Cardiac ventricle fibroblast (primary cell): ENCODE data around the genes APOL1, TXN2 and IFT27.

DNA sequence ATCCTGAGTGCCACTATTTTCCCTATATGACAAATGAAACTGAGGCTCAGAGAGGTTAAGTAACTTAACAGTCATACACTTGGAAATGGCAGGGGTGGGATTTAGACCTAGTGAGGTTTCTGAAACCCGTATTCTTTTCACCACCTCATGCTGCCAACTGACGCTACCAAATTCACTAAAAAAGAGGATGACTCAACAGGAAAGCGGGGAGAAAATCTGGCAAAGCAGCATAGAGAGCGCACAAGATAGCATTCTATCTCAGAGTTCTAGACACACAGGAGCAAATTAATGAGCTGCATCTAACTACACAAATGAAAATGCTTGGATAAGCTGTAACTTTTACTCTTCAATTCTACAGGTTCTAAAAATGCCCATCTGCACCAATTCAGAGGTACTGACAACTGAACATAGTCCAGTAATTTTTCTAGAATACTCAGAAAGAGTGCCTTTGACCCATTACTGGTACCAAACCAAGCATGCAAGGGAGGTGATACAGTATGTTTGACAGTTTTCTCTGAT, 136.4 kb downstream of the RBFOX2 start:
- RAMPAGE, long total RNA, result no peak

- RAMPAGE, long total RNA, result no peak
Observed at GRCh38 chr22:35893861-35894254, 134.8 kb downstream of the RBFOX2 start.

- RAMPAGE, long total RNA, result no peak
Observed at GRCh38 chr22:35973348-35973747, 55.3 kb downstream of the RBFOX2 start.

DNA sequence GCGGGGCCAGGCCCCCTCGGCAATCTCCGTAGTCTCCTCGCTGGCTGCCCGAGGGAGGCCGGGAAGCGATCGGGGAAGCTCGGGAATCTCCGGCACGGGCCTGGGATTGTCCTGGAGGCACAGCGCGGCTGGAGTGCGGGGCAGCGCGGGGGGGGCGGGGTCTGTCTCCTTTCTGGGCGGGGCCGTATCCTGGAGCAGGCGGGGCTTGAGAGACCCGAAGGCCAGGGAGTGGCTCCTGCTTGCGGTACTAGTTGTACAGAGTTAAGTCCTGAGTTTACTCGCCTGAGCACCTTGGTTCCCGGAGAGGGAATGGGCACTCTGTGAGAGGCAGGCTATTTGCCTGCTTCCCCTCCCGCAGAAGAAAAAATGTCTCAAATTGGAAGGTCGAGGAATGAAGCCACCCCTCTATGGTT, 421 bp upstream of the RBFOX2 start:
- RAMPAGE, long total RNA, result no peak

DNA sequence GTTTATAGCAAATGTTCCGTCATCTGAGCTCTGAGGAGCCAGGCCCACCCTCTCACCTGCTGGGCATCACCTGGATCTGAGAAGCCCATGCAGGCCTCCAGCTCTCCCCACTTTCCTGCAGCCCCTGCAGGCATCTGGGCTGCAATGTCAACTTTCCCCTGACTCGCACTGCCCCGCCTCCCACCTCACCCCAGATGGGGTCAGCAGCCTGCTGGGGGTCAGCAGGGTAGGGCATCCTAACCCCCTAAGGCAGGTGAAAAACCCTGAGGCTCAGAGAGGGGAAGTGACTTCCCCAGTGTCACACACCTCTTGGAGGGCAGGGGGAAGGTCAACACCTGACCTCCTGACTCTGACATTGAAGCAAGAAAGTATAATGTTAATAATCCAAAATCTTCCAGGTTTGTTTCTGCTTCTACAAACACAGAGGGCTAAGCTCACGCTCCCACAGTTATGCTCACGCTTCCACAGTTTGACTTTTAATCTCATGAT, 1.4 kb downstream of the APOL3 start:
- RAMPAGE, long total RNA, result no peak

DNA sequence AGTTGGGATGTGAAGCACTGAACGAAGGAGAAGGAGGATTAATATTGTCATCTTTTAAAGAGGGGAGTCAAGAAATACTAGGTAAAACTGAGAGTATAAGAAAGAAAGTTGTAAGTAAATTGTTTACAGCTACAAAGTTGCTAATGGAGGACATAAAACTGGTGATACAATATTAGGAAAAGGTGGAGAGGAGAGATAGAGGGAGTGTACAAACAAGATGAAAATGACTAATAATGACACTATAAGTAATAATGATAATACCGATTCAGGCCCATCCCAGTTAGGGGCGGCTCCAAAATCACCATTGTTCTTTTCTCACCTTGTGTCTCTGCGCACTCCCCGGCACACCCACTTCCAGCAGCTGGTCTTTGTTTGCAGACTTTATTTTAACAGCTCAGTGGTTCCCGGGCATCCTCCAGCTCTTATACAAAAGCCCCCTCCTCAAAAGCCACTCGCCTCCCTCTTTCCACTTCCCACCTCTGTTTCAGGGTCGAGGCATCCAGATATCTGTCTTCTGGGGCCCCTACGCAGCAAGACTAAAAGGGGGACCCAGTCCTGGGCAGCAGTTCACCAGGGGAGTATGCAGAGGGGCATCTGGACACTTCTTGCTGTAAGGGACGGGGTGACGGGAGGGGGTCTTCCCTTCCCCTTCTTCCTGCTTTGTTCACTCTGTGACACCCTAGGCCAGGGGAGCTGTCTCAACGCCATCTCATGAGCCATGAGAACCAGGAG, 2.9 kb downstream of the APOL2 start:
- RAMPAGE, long total RNA, result no peak

GRCh38 chr22:36252601-36253719, at the start of gene APOL1:
APOL1 (plus strand) TSS chr22:36253133.
- RAMPAGE, long total RNA, result no peak

DNA sequence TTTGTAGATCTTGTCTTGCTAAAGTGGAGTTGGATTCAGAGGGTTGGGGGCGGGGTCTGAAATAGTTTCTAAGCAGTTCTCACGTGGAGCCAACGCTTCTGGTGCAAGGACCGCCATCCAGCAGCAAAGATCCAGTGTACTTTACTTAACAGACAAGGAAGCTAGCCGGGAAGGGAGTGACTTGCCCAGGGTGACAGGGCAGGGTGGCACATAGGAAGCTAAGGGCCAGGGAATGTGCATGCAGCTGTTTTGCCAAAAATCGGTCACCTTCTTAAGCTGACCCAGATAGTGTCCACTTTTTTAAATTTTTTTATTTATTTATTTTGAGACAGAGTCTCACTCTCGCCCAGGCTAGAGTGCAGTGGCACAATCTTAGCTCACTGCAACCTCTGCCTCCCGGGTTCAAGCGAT, 27.5 kb downstream of the APOL1 start:
- RAMPAGE, long total RNA, result no peak

GRCh38 chr22:36300602-36301222, 47.8 kb downstream of the APOL1 start:
- RAMPAGE, long total RNA, result no peak

GRCh38 chr22:36309200-36309667, 56.3 kb downstream of the APOL1 start:
- RAMPAGE, long total RNA, result no peak

- RAMPAGE, long total RNA, result no peak
Observed at GRCh38 chr22:36323749-36324468, 63.9 kb downstream of the MYH9 start.

- RAMPAGE, long total RNA, result no peak
Observed at GRCh38 chr22:36442504-36442820, 39.0 kb downstream of the TXN2 start.

DNA sequence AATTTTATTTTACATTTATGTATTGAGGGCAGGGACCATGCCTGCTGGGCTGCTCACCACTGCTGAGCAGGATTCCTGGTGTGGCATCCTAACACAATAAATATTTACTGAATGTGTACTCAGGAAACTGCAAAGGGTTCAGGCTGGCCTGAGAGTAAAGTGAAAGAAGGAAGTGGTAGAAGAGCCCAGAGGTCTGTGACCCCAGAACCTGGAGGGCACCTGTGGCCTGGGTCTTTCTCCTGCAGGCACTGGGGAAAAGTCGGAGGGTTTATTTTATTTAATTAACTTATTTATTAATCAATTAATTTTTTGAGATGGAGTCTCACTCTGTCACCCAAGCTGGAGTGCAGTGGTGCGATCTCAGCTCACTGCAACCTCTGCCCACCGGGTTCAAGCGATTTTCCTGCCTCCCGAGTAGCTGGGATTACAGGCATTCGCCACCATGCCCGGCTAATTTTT, 28.2 kb downstream of the TXN2 start:
- RAMPAGE, long total RNA, result no peak

DNA sequence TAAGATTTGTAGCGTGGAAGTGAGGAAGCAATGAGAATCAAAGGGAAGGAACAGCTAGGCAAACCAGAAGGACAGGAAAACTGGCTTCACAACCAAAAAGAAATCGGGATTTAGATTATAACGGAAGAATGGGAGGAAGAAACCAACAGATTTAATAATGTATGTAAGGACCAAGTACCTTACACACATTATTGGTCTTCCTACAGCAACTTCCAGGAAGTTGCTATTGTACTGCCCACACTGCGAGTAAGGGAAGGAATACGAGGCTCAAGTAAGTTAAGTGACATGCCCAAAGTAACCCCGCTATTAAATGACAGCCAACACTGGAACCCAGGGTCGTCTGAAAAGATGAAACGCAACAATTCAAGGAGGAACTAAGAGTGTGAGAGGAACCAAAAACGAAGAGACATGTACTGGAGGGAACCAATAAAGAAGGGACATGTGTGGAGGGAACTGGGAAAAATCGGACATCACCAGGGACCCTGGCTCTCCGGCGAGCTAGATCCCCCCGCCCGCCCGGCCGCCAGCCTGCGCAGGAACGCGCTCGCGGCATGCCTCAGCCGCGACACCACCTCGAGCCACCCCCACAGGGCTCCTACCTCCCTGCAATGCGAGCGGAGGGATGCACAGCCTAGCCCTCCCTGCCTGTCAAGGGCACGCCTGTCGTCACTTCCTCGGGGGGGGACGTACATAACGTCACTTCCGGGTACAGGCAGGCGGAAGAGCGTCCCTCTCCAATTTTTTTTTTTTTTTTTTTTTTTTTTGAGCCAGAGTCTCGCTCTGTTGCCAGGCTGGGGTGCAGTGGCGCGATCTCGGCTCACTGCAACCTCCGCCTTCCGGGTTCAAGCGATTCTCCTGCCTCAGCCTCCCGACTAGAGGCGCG, at the start of gene TXN2:
TXN2 (minus strand) TSS at position 676 of the 883 bp plus-strand sequence.
- RAMPAGE, long total RNA, result start-site peak on the minus strand centred at position 643 of the sequence, 68 bp wide, 480 and 52 reads in 2 replicates

- RAMPAGE, long total RNA, result no peak
Observed at GRCh38 chr22:36536716-36537253, 7.8 kb upstream of the EIF3D start.

DNA sequence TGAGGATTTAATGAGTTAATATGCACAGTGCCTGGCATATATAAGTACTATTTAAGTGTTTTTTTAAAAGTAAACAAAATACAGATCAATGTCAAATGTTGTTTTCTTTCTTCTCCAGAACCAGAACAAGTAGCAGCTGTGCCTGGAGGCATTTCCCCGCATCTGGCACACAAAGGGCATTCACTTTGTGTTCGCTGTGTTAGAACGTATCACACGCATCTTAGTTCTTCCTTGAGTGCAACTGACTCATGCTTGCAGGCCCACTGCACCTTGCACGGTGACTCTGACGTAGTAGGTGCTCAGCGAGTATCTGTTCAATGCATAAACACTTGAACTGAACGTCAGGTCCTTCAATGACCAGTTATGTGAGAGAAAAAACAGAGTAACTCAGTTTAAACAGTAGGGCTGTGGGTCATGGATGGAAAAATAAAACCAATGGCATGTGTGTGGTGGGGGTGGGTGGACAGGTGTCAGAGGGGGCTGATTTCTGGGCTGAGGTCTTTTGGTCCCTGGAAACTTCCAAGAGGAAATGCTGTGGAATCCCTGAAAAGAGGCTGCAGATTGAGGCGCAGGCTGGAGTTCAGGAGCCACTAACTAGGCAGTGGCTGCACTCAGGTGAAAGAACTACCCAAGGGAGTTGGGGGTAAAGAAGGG, 3.4 kb downstream of the IFT27 start:
- RAMPAGE, long total RNA, result no peak

DNA sequence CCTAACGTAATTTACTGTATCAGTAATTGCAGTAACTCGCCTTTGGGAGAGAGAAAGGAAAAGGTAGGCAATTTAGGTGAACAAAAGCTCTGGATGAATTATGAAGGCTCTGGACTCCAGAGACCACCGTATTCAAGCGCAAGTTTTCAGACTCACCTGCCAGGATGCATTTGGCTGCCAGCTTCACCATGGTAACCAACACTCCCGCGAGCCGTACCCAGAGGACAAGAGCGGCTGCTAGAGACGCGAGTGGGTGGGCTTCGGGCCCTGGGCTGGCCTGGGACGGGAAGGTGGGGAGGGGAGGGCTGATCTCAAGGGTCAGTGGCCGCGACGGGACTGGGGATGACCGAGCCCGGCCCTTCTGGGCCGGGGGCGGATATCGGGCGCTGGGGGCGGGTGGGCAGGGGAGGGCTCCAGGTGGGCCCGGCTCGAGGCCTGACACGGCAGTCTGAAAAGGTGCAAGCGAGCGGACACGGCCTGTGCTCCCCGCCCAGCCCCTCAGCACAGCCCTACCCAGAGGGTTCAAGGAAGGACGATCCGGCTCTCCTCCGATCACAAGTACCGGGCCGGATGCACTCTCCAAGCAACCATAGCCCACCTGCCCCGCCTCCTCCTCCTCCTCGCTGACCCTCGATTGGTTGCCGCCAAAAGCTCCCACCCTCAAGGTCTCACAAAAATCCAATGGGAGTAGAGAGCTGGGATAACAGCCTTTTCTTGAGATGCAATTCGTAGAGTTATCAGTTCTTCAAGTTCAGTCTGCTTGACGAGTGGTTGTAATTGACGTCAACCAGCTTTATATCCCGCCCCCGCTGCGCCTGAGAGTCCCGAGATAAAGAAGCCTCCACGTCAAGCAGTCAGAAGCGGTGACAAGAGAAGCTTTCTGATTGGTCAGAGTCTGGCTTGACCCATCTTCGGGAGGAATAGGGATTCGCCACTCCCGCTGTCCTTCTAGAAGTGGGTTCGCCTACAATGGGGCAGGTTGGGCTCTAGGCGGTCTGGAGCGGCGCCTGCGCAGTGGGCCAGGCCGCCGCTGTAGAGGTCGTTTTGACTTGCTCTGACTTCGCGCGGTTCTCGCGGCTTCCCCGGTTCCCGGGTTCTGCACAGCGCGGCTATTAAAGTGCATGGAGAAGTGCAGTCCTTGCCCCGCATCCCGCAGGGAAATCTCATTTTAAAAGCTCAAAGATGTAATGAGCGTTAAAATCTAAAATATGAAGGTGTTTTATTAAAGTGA, at the start of gene IFT27:
IFT27 (minus strand) TSS at position 602 of the 1,231 bp plus-strand sequence.
- RAMPAGE, long total RNA, result start-site peak on the minus strand centred at position 610 of the sequence, 15 bp wide, 43 and 17 reads in 2 replicates

DNA sequence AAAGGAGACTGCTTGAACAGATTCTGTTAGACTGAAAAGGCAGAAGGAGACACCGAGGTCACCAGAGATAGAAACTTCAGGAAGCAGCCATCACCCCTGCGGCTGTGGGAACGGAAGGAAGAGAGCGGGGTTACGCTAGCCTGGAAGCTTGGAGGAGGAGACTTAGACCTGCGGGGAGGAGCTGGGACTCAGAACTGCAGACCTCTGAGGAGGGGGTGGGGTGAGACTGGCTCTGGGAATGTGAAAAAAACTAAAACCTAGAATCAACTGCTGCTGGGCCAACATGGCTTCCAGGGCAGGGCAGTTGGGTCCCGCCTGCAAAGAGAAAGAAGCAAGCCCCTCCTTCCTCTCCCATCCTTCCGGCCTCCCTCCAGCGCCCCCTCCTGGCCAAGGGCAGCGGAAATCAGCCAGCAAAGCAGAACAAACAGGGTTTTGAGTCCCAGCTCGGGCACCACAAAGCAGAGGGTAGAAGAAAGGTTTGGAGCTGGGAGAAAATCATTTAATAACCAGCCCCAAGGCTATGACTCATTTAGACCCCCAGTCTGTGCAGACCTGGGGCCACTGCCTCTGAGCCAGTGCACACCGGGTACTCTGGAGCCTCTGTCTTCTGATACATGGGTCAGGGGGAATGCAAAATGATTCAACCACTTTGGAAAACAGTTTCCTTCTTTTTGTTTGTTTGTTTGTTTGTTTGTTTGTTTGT, 7.3 kb upstream of the NCF4 start:
- RAMPAGE, long total RNA, result no peak

GRCh38 chr22:36914516-36914715, 988 bp downstream of the CSF2RB start:
- RAMPAGE, long total RNA, result no peak

- RAMPAGE, long total RNA, result no peak
Observed at GRCh38 chr22:36938692-36939189, 25.3 kb downstream of the CSF2RB start.